Placental pericyte (primary cell): ENCODE data around the gene DENND5A.

GRCh38 chr11:8315206-8315530, 51.5 kb upstream of the LMO1 start:
- CAGE, long polyA plus RNA, result no peak

GRCh38 chr11:8643766-8644254, 38.7 kb downstream of the TRIM66 start:
- CAGE, long polyA plus RNA, result no peak

DNA sequence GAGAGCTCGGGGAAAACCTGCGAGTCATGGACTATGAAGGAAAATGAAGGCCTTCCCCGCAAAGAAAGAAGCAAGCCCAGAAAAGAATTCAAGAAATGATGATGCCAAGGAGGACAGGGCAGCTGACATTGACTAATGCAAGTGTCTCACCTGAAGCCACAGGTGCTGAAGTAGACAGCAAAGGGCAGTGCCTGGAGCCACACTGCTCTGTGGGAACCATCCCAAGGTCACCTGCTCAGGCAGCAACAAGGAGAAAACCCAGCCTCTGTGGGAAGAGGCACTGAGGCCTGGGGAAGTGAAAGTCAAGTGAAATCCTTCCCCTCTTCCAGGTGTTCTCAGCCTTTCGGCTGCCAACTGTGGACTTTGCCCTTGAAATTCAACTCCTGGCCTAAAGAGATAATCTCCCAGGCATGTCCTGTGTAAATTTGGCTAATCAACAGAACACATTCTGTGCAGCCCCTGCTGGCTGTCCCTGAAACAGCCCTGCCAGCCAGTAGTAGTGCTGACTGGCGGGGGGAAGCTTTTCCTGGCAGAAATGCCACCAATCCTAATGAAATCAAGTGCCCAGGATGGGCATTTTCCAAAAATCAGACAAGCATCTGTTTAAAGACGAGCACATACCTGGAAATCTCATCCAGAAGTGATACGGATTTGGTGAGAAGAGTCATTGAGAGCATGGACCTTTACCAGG, 15.8 kb downstream of the DENND2B start:
- CAGE, long polyA plus RNA, result no peak

DNA sequence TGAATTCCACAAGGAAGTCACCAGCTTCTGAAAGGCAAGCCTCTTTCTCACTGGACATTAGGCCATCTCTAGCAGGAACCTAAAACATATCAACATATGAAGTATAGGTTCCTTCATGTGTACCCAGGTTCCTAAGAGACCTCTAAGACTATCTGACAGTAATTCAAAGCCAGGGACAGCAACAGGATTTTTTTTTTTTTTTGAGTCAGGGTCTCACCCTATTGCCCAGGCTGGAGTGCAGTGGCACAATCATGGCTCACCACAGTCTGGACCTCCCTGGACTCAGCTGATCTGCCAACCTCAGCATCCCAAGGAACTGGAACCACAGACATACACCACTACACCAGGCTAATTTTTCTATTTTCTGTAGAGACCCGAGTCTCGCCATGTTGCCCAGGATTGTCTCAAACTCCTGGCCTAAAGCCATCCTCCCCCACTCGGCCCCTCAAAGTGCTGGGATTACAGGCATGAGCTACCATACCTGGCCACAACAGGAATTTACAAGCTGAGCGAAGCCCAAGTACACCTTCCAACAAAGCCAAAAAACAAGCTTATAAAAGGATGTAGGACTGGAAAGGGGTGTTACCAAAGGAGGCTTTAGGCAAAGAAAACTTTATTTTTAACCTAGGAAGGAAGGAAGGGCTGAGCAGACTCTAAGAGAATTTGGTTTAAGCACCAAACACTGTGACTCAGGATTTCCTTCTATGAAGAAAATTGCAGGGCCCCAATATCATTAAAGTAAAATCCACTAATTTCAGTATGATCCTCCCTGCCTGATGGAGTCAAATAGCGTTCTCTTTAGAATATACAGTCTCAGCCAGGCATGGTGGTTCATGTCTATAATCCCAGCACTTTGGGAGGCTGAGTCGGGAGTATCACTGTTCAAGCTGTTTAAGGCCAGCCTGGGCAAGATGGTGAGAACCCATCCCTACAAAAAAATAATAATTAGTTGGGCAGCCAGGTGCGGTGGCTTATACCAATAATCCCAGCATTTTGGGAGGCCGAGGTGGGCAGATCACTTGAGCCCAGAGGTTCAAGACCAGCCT, 12.2 kb downstream of the DENND5A start:
- CAGE, long polyA plus RNA, result no peak

DNA sequence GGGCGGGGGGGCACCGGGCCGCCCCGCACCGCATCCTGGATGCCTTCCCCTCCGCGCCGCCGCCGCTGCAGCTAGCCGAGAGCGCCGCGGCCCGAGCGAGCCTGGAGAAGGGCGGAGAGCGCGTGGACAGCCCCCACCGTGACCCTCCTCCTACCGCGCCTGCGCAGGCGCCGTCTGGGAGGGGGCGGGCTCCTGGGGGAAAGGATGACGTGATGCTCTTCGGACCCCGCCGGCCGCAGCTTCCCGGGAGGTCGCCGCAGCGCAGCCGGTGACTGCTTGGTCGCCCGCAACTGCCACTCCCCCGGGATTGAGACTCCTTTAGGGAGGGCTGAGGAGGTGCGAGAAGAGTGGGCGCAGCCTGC, at the start of gene DENND5A:
TSS of gene DENND5A (minus strand) at position 110 of the 362 bp plus-strand sequence.
- CAGE, long polyA plus RNA, result no peak

DNA sequence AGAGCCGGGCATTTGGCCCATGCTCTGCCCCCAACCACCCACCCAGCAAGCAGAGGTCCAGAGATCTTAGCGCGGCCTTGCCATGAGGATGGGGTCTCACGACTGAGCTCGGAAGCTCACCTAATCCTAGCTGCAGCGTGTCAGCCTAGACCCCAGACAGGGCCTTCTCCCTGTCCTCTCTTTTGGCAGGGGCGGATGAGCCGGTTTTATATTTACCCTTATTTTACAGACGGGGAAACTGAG, 374 bp upstream of the DENND5A start:
- CAGE, long polyA plus RNA, result no peak

DNA sequence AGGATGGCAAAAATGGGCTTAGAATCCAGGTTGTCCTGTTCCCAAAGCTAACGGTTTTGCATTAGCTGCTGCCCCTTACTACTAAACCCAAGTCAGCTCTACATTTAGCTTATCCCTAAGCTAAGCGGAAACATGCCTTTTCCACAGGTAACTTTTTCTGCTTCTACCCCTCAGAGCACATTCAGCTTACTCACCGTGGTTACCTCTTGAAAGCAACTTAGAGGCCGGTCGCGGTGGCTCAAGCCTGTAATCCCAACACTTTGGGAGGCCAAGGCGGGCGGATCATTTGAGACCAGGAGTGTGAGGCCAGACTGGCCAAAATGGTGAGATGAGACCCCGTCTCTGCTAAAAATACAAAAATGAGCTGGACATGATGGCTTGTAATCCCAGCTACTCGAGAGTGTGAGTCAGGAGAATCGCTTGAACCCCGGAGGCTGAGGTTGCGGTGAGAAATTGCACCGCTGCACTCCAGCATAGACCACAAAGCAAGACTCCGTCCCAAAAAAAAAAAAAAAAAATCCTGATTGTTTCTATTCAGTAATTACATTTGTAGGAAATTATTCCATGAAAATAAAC, 799 bp upstream of the TMEM41B start:
- CAGE, long polyA plus RNA, result no peak

DNA sequence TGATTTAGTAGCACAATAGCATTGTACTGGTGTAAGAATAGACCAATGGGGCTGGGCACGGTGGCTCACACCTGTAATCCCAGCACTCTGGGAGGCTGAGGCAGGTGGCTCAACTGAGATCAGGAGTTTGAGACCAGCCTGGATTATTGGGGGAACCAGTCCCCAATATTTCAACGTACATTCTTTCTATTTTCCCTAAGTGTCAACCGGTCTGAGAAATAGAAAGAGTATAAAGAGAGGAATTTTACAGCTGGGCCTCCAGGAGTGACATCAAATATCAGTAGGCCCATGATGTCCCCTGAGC, 9.3 kb upstream of the ZNF143 start:
- CAGE, long polyA plus RNA, result no peak

- CAGE, long polyA plus RNA, result no peak
Measured at GRCh38 chr11:9528627-9529489, 44.6 kb upstream of the WEE1 start.

DNA sequence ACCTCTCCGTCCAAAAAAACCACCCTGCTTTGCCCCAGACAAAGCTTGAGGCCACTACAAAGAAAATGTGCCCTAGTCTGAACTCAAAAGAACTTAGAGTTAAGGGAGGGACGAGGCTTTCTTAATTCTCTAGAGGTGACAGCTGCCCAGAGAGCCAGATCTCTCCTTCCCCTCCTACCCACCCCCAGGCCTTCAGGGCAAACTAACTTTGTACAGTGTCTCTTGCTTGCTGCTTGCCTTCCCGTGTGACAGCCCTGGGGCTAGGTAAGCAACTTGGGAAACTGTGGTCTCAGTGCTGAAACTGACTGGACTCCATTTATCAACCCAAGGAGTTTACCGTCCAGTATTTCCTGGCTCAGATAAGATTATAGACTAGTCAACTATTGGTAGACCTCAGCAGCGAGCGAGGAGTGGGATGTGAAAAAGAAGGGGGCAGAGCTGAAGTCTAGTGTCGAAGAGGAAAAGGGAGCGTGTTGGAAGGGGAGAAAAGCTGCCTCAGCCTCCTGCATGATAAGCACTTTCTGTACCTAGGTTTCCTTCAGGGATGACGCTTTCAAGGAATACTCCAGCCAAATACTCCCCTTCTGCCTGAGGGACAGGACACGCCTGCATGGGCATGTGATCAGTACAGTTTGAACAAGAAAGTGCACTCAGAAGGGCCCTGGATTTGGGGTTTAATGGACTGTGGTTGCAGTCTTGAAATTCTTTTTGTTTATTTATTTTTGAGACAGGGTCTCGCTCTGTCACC, 43.3 kb upstream of the WEE1 start:
- CAGE, long polyA plus RNA, result no peak

DNA sequence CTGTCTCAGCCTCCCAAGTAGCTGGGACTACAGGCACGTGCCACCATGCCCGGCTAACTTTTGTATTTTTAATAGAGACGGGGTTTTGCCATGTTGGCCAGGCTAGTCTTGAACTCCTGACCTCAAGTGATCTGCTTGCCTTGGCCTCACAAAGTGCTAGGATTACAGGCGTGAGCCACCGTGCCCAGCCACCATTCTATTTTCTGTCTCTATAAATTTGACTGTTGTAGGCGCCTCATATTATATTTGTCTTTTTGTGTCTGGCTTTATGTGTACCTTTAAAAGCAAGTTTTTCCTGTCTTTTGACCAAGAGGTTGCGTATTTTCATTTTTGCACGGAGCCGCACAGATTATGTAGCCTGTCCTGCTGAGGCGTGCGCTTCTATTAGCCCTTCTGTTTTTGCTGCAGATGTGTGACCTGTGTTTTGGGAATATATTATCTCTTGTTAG, 40.5 kb upstream of the WEE1 start:
- CAGE, long polyA plus RNA, result no peak

DNA sequence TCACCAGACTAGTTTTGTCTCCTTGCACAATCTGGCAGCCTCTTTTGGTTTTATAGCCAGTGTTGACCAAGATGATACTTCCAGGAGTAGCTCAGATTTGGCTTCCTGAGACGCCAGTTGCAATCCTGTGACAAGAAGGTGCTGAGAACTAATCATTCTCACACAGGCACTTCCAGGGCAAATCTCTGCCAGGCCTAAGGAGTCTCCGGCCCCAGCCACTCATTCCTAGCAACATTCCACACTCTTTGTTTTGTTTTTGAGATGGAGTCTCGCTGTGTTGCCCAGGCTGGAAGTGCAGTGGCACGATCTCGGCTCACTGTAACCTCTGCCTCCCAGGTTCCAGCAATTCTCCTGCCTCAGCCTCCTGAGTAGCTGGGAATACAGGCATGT, 38.0 kb upstream of the WEE1 start:
- CAGE, long polyA plus RNA, result no peak

- CAGE, long polyA plus RNA, result no peak
Measured at GRCh38 chr11:9566712-9567068, 6.8 kb upstream of the WEE1 start.

- CAGE, long polyA plus RNA, result no peak
Measured at GRCh38 chr11:9574140-9574756, 778 bp downstream of the WEE1 start.

DNA sequence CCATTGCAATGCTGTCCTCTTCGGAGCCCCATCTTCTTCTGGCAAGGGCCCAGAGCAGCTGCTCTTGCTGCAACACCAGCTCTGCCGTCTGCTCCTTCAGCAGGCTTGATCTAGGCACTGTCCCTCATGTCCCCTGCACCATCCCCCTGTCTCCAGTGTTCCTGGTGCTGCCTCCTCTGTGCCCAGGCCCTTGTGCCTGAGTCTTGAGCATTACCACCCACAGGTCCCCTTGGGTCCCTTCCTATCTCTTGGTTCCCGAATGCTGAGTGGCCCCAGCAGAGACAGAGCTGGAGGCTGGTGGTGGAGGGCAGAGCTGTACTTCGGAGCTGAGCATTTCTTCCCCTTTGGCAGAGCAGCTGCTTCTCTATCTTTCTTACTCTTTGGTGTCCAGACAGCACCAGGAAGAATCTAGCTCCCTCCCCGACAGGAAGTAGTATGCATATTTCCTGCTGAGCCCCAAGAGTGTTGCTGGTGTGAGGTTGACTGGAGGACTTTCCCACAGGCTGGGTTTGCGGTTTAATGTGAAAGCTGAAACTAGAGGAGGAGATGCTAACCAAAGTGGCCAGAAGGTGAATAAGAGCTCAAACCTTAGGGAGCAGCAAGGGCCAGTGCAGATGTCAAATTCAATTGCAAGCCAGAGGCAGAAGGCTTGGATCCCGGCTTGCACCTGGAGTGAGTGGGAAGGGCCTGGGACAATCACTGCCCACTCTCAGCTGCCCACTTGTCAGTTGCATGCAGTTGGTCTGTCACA, 27.8 kb downstream of the WEE1 start:
- CAGE, long polyA plus RNA, result no peak

- CAGE, long polyA plus RNA, result no peak
Measured at GRCh38 chr11:9701723-9702356, 38.0 kb downstream of the SWAP70 start.

DNA sequence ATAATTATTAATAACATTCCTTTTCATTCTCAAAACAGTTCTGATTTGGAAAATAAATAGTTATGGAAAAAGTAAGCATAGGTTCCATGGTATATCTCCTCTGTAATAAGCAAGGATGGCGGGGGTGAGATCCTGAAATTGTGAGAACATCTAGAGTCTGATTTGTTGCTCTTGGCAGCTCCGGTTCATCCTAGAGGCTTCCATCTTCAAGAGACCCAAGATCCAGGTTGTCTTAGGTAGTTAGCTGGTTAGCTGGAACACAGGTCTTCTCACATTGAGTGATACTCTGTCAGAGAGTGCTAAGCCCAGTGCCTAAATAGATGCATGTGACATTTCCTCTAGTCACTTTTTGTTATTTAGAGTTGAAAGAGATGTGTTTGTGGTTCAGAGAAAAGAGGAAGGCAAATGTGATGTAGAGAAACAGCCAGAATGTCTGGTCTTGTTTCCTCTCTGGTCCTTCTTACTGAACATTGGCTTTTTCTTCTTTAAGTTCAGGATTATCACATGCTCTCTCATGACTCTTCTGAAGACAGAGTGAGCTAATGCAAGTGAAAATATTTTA, 75.2 kb downstream of the SWAP70 start:
- CAGE, long polyA plus RNA, result no peak

- CAGE, long polyA plus RNA, result no peak
Measured at GRCh38 chr11:9760095-9760662, 96.3 kb downstream of the SWAP70 start.

- CAGE, long polyA plus RNA, result no peak
Measured at GRCh38 chr11:9767978-9768367, 104.1 kb downstream of the SWAP70 start.

- CAGE, long polyA plus RNA, result no peak
Measured at GRCh38 chr11:10169416-10170638, 124.2 kb downstream of the SBF2 start.